ReNcell CX (cell line): Measurements from ENCODE around the genes XPOT, LLPH and CAND1.

DNA sequence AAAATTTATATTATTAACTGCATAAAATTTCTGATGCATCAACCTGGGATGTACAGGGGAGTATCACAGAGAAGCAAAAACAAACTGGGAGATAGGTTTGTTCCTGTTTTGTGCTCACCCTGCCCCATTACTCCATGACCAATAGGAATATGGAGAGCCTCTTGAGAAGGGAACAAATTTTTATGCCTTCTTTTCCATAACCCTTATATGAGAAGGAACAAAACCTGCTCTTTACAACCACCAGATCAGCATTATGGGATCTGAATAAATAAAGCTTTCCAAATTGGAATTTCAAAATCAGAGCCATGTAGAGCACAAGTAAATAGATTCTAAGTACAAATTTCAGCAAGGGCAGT lies 75.7 kb upstream of the AVPR1A start:
- PRO-cap: no peak

DNA sequence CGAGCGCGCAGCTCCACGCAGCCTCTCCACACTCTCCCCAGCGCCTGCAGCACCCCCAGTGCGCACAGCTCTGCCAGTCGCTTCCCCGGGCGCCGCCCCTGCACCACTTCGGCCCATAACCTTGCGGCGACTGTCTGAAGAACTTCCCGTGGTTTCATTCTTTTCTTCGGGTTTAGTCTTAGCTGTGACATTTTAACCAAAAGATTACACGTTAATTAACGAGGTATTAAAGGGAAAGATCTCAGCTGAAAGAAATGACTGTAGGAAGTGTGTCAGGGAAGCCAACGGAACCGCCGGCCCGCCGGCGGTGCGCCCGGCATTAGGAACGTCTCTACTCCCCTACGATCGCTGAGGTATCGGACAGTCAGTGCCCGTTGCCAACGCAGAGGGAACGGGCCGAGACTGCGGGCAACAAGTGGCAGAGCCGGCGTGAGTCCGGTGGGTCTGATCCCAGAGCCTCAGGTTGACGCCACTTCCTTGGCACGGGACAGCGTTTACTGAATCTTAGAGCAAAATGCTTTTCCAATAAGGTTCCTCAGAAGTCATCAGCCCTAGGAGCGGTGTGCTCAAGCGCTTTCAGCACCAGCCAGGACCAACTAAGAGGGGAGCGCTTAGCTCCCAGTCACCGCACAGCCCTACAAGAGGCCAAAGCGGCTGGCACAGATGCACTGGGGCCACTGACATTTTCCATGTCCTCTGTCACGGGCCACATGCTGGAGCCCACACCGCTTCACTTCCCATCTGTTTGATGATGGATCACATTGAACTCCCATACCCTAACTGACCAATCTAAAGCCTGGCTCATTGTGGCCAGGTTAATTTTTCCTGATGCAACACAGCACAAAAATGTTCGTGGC lies 801 bp upstream of the DPY19L2 start:
- PRO-cap: bidirectional peak, plus-strand start at position 71 of the sequence, minus-strand start outside the sequence; bidirectional peak, plus-strand start at position 373 of the sequence, minus-strand start at position 126 of the sequence; unidirectional peak, minus-strand start at position 493 of the sequence

GRCh38 chr12:63715257-63715650 lies 47.0 kb upstream of the DPY19L2 start:
- PRO-cap: no peak

GRCh38 chr12:63846187-63846625 lies 1.7 kb downstream of the SRGAP1 start:
- PRO-cap: no peak

GRCh38 chr12:64083277-64083713 lies 138.8 kb downstream of the KICS2 start:
- PRO-cap: unidirectional peak, minus-strand start at chr12:64083376

DNA sequence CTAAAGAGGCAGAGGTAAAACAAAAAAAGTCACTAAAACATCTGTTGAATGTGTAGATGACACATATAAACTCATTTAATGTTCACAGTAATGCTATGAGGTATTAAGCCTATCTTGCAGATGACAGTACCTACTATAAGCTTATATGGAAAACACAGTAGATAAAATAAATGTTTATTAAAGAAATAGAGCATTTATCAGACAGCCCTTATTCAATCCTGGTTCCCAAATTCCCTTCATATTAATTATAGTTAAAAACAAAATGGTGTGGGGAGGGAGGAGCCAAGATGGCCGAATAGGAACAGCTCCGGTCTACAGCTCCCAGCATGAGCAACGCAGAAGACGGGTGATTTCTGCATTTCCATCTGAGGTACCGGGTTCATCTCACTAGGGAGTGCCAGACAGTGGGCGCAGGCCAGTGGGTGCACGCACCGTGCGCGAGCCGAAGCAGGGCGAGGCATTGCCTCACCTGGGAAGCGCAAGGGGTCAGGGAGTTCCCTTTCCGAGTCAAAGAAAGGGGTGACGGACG lies 26.7 kb downstream of the KICS2 start:
- PRO-cap: no peak

- PRO-cap: bidirectional peak, plus-strand start at chr12:64404405, minus-strand start at chr12:64404186; bidirectional peak, plus-strand start at chr12:64404570, minus-strand start at chr12:64404759; bidirectional peak, plus-strand start at chr12:64405078, minus-strand start at chr12:64405009
These were observed at the start of gene XPOT for GRCh38 chr12:64404309-64405327. Gene XPOT (plus strand): TSS chr12:64404392.

DNA sequence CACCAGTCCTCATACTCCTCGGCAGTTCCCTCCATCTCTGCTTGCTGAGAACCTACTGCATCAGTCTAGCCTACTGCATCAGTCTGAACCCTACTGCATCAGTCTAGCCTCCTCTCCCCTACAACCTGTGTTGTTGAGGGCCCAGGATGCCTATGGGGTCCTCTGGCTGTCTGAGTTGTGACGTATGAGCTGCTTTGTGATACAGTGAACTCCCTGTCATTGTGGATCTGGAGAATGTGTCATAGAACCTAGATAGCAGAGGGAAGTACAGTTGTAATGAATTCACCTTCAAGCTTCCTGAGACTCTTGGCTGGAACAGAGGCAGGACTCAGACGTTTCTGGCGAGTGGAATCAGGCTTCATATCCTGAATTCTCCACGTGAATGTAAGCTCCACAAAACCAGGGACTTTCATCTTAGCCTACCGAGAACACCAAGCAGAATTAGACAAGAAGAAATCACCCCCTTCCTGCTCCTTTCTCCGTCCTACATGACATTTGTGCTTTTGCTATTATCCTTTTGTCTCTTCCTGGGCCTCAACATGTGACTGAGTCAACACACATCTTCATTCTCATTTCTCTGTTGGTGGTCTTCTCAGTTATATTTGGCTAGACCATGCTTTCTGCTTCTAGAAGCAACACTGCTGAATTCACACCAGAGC lies 17.1 kb downstream of the TBK1 start:
- PRO-cap: no peak

- PRO-cap: no peak
These were observed 17.9 kb downstream of the TBK1 start for GRCh38 chr12:64469851-64470283.

GRCh38 chr12:64650897-64651294 lies 40.6 kb downstream of the RASSF3 start:
- PRO-cap: no peak

DNA sequence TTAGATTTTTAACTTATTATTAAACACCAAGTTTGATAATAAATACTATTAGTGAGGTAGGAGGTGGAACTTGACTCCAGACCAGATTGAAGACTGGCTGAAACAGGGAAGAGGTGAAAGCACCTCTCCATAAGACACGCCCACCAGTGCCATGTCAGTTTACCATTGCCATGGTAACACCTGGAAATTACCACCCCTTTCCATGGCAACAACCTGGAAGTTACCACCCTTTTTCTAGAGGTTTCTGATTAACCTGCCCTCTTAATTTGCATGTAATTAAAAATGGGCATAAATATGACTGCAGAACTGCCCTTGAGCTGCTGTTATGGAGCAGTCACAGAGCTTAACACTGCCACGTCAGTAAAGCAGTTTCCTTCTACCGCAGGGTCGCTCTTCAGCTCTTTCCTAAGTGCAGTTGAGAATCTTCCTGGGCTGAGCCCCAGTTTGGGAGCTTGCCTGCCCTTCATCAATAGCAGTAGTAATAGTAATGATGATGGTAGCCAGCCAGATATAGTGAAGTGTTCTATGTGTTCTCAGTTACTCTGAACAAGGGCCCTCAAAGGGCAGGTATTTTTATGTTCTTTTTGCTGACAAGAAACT lies 55.2 kb downstream of the RASSF3 start:
- PRO-cap: no peak

- PRO-cap: unidirectional peak, minus-strand start at chr12:64672960
These were observed 62.6 kb downstream of the RASSF3 start for GRCh38 chr12:64672733-64673433.

- PRO-cap: no peak
These were observed 112.3 kb downstream of the MSRB3 start for GRCh38 chr12:65390644-65391235.

GRCh38 chr12:65825380-65825861 lies 1.1 kb downstream of the HMGA2 start:
- PRO-cap: no peak

DNA sequence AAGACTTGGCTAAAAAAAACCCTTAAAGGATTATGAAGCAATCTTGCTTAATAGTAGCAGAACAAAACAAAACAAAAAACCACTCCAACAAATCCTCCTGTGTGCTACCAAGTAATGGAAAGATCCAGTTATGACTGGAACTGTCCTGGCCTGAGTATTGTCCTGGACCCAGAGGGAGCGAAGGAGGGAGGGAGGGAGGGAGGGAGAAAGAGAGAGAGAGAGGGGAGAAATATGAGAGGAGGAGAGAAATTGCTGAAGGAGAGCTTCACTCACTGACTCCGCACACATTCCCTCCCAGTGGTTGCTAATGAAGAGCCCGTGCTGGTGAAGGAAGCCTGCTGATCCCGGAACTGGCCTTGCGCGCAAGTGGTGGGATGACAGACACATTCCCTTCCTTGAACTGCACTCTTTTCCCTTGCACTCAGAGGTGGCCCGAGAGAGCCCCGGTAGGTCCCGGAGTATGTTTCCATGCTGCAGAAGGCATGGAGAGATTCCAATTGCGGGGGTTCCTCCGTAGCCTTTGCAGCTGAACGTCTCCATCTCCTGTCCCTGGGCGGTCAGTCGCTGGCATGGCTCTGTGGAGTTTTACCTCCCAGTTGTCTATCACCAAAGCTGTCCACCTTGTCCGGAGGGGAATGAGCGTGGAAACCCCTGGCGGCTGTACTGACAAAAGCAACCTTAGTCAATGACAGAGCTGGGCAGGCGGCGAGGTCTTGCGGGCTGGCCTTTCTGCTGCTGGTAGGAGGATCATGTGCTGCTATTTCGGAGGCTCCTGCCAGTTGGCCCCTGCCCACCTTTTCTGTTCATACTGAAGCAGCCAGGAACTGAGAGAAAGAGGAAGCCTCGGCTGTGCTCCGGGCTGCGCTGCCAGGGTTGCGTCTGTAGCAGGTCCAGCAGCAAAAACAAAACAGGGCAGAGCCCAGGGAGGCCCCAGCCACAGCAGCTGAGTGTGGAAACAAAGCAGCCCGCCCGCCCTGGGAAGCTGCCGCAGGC lies 57.5 kb downstream of the HMGA2 start:
- PRO-cap: bidirectional peak, plus-strand start at position 694 of the sequence, minus-strand start at position 682 of the sequence

- PRO-cap: bidirectional peak, plus-strand start at chr12:66130867, minus-strand start at chr12:66130743
These were observed at the start of gene LLPH for GRCh38 chr12:66130448-66131359. Gene LLPH (minus strand): TSS chr12:66130750.

DNA sequence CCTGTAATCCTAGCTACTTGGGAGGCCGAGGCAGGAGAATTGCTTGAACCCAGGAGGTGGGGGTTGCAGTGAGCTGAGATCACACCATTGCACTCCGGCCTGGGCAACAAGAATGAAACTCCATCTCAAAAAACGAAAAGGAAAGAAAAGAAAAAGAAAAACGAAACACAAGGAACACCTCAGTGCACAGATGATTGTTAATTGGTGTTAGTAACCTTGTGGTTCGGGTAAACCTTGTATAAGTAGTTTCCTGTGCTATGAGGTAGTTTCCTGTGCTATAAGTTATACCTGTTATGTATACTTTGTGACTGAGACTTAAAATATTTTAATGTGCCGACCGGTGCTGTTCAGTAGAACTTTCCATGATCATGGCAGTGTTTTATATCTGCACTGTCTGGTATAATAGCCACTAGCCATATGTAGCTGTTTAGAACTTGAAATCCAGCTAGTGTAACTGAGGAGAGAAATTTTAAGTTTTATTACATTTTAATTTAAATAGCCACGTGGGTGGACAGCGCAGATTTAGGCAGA lies 1.3 kb downstream of the HELB start:
- PRO-cap: no peak

DNA sequence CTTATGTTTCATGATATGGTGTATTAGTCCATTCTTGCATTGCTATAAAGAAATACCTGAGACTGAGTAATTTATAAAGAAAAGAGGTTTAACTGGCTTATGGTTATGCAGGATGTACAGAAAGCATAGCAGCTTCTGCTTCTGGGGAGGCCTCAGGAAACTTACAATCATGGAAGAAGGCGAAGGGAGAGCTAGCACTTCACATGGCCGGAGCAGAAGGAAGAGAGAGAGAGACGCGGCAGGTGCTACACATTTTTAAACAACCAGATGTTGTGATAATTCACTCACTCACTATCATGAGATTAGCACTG lies 195.5 kb upstream of the GRIP1 start:
- PRO-cap: no peak

DNA sequence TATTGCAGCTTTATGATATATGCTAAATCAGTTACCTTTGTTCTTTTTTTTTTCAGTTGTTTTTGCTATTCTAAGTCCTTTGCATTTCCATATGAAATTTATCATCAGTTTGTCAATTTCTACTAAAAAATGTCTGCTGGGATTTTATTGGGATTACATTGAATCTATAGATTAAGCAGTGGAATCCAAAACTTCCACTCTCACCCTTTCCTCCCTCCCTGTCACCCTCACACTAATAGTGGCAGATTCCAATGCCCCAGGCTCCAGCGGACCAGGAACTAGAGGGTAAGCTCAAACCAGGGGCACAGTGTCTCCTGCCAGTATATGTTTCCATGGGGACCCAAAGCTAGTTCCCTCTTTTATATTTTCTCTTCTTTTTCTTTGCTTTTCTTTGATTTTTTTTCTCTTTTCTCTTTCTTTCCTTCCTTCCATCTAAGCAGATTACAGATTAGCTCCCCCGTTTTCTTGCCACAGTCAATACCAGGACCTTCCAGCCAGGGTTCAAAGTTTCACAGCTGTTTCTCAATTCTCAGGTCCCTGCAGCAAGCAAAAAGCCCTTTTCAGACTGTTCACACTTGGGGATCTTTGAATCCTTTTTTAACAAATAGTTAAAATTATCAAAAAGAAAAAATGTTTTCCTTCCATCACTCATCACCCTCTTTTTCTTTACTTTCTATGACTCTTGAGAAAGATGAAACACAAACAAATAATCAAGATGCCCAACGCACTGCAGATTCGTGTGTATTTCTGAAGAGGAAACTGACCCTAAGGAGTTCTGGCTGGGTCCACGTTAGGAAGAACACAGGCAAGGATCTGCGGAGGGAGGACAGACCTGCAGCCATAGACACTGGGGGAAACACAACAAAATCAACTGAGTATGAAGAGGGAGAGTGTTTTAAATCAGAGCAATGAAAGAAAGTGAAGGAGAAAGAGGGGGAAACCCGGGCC lies 245.4 kb upstream of the CAND1 start:
- PRO-cap: no peak

GRCh38 chr12:67269302-67269715 lies at the start of gene CAND1:
Gene CAND1 (plus strand): TSS chr12:67269358.
- PRO-cap: bidirectional peak, plus-strand start at chr12:67269348, minus-strand start at chr12:67269145